SEM (cell line): Measurements from ENCODE around the gene PHYH.

DNA sequence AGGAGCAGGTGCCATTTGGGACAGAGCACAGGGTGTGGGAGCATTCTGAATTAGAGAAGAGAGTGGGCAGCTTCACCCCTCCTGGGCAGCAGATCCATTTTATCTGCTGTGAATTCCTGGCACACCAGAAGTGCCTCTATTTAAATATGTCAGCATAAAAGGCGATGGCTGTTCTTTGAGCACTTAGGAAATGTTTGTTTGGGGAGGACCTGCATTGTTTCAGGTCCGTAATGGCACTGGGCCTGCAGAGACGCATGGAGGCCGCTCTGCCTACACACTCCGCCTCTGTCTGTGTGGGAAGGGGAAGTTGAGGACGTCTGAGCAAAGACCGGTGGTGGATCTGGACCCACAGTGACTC lies 253.1 kb downstream of the CAMK1D start:
- PRO-cap: no peak

GRCh38 chr10:12637667-12638670 lies 288.6 kb downstream of the CAMK1D start:
- PRO-cap: no peak

DNA sequence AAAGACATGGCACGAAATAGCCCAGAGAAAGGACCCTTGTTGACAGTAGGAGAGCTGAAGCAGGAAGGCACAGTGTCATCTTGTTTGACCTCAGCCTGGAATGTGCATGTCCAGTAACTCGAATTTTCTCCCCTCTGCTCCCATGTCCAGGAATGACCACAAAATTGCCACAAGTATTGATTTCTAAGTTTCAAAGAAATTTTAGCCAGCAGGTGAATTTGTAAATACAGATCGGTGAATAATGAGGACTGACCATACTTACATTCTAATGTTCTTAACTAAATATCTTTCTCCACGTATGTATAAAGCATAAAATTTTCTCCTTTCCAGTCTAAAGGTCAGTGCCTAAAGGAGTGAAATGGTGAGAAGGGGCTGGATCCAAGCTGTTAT lies 300.9 kb downstream of the CCDC3 start:
- PRO-cap: no peak

- PRO-cap: no peak
Measured at GRCh38 chr10:12707268-12708051, 294.1 kb downstream of the CCDC3 start.

- PRO-cap: no peak
Measured at GRCh38 chr10:13118206-13118745, 18.3 kb downstream of the OPTN start.

GRCh38 chr10:13120785-13121404 lies 20.9 kb downstream of the OPTN start:
- PRO-cap: no peak

- PRO-cap: bidirectional peak, plus-strand start at chr10:13300144, minus-strand start at chr10:13300063
Measured at GRCh38 chr10:13299984-13300428, at the start of gene PHYH. Gene PHYH, minus strand, starts transcription at chr10:13300064.

DNA sequence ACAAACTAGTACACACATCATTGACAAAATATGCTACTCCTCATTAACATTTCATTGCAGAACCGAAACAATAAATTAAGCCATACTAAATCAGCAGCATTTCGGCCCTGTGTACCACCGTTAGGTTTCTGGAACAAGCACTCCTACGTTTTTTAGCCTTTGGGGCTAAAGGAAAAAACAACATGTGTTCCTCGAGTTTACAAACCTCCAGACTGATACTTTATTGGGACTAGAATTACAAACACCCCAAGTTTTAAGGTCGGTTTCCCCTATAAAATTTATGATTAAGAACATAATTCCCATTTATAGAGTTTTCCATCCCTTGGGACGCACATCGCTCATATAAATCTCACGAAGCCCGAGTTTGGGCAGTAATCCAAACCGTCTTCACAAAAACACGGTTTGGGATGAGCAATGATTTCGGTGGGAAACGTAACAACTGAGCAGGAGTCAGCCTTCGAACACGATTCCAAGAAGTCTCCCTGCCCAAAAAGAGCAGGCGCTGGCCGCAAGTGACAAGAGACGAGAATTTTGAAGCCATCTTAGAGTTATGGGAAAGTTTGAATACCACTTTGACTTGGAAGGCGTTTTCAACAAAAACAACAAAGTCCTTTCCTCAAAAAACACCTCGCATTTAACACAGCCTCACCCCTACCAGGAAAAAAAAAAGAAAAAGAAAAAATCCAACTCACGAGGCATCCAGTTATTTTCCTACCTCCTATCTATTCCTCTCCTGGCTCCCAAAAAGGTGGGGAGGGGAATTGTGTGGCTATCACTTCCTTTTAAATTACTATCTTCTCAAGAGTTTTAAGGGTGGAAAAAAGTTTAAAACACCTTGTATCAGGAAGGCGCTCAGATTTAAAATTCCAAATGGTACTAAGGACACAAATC lies 1.8 kb downstream of the SEPHS1 start:
- PRO-cap: no peak

GRCh38 chr10:13440194-13440746 lies 88.5 kb downstream of the BEND7 start:
- PRO-cap: no peak

- PRO-cap: no peak
Measured at GRCh38 chr10:13480877-13481216, 48.0 kb downstream of the BEND7 start.

DNA sequence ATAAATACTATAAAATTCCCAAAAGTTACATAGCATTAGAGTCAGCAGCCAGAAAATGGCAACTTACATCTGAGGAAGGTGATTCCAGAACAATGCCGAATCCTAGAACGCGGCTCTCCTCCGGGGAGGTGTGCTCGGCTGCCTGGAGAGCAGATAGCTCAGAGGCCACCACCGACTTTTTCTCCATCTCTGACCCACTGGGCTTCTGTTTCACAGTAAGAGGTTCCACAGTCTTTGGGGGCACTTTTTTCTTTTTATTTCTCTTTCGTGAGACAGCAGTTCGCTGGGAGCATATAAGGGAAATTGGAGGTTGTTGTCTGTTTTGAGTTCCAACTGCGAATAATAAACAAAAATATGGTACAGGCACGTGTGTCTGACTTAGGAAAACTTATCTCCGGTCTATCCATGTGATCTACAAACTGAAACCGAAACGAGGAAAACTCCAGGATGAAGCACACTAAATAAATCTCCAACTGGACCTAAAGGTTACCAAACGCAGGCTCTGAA lies 36.2 kb downstream of the BEND7 start:
- PRO-cap: no peak

DNA sequence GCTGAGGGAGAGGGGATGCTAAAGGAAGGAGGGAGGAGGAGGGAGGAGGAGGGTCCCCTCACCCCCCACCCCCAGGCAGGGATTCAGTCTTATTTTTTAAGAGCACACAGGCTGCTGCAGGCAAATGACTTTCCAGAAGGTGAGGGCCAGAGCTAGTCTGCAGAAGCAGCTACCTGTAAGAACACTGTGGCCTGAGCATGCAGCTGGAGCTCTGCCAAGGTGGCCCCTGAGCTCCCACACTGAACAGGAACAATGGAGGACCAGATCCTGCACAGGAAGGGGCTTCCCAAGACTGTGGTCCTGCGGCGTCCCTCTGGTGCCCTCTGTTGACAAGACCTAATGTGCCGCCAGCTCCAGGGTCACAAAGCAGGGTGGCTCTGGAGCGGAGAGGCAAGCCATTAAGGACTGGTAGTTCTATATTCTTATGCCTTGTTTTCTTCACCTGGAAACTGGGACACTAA lies 7.8 kb upstream of the BEND7 start:
- PRO-cap: no peak

DNA sequence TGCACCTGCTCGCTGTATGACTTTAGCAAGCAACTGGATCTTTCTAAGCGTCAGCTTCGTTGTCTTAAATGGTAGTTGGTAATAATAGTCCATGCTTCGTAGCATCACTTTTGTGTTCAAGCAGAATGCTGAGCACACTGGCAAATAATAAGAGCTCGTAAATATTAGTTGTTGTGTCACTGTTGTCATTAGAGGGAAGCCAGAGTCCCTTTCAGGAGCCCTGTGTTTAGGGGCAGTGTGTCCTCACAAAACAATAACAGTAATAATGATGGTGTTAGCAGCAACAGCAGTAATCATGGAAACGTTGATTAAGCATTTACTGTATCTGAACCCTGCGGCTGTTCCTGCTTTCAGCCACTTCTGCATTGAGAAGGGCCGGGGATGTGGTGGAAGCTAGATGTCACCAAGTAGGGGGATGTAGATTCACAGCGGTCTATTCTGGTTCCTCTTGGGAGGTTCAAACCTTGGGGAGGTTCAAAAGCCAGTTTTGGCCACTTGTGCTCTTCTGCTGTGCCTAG lies 44.7 kb downstream of the PRPF18 start:
- PRO-cap: no peak

- PRO-cap: unidirectional peak, minus-strand start at chr10:13660099
Measured at GRCh38 chr10:13659840-13660324, 73.1 kb downstream of the PRPF18 start.

- PRO-cap: no peak
Measured at GRCh38 chr10:13670085-13670801, 83.5 kb downstream of the PRPF18 start.

DNA sequence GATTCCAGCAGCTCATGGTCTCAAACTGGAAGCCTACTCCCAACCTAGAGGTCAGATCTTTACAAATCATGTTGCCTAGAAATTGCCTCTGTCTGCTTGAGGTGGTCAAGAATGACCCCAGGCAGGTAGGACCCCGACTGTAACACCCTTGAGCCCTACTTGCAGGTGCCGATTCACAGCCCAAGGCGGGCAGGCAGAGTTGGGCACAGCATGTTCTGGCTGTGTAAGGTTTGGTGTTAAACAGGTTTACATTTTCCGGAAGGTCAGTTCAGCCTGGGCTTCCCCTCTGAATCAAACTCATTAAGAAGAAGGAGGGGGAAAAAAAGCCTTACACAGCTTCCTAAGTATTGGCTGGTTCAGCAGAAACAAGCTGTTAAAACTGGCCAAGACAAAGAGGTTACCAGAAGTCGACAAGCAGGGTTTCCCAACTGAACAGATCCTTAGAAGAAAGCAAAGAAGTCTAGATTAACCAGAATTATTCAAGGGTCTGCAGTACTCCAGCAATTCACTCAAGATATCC lies 132.6 kb downstream of the PRPF18 start:
- PRO-cap: no peak

- PRO-cap: no peak
Measured at GRCh38 chr10:13822996-13823472, 236.3 kb downstream of the PRPF18 start.

GRCh38 chr10:13831564-13832677 lies 245.2 kb downstream of the PRPF18 start:
- PRO-cap: unidirectional peak, minus-strand start at chr10:13831994

DNA sequence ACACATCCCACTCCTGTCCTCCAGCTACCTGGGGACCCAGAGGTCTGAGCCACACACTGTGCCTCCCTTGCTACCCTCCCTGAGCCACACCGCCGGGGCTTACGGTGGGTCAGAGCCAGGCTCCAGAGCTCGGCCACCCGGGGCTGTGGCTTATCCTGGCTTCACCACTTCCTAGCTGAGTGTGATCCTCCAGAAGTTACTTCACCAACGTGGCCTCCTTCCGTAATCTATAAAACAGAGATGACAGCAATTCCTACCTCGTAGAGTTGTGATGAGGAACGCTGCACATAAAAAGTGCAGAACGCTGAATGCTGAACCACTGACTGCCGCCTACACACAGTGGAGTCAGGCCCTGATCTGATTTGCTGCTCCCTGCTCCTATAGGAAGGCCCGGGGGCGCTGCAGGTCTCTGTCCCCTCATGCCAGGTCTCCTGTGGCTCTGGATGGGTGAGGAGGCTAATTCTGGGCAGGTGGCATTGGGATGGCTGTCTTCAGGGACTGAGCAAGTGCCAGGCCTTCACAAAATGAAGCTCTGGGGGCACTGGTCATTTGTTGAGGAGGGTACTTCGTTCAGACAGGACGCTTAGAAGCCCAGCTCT lies 285.1 kb downstream of the PRPF18 start:
- PRO-cap: no peak

GRCh38 chr10:13889089-13889441 lies 302.3 kb downstream of the PRPF18 start:
- PRO-cap: no peak